ENCODE results near the gene HS3ST3B1.

DNA sequence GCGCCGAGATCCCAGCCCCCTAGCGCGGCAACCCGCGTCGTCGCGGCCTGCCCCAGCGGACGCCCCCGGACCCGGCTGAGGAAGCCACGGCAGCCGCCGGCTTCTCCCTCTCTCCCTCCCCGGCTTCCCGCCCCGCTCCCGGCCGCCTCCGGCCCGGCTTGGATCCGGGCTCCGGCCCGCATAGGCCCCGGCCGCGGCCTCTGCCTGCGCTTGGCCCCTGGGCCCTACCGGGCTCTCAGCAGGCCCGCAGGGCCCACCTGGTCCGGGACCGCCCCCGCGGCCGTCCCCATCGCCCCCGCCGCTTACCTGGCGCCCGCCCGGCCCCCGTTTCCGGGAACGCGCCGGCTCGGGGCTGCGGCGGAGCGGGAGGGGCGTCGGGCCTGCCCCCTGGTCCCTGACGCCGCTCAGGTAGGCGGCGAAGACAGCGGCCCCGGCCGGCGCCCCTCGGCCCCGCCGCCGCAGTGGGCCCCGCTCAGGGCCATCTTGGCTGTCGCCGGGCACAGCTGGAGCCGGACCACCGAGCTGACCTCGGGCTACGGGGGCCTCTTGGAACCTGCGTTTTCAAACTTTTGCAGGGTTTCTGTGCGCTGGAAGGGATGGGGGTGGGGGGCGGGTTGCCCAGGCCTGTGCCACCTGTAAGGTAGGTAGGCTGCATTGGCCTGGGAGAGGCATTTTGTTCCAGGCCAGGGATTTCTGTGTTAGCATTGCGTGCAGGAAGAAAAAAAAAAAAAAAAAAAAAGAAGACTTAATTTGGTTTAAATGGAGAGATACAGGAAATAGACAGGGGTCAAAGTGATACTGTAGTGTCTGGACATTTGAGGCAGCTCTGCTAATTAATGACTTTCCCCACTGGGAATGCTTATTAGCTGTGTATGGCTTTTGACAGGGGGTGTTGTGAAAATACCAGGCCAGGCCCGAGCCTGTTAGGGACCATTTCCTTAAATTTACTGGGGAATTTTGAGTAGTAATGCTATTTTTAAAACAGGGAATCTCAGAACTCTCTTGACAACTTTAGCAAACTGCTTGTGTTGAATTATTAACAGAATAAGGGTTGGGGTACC, 670 bp downstream of the MAP2K4 start:
- PRO-cap, result no peak
- RAMPAGE, long total RNA, result no peak
- RRBS, result under 1% methylated on average over 44 of the region's 78 CpGs

DNA sequence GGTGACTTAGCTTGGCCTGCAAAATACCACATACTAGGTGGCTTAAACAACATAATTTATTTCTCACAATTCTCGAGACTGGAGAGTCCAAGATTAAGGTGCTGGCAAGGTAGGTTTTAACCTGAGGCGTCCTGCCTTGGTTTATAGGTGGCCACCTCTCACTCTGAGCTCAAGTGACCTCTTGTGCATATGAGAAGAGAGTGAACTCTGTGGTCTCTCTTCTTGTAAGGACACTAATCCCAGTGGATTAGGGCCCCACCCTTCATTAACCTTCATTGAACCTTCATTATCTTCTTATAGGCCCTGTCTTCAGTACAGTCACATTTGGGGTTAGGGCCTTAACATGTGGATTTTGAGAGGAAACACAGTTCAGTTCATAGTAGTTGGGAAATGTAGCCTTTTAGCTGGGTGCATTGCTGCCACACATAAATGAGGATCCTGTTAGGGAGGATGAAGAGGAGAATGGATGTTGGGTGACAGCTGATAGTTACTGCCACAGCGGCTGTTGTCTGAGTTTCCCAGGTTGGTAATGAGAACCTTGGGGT, 57.1 kb downstream of the MAP2K4 start:
- PRO-cap, result no peak
- RAMPAGE, long total RNA, result no peak
- RRBS, result no CpG with 5 or more reads among the region's 3 CpGs

- PRO-cap, result no peak
- RAMPAGE, long total RNA, result no peak
- RRBS, result no CpG with 5 or more reads among the region's 1 CpG
These were observed 176.0 kb upstream of the MYOCD start for GRCh38 chr17:12489704-12490060.

GRCh38 chr17:12549460-12550101, 116.1 kb upstream of the MYOCD start:
- PRO-cap, result no peak
- RAMPAGE, long total RNA, result no peak
- RRBS, result no CpG with 5 or more reads among the region's 14 CpGs

DNA sequence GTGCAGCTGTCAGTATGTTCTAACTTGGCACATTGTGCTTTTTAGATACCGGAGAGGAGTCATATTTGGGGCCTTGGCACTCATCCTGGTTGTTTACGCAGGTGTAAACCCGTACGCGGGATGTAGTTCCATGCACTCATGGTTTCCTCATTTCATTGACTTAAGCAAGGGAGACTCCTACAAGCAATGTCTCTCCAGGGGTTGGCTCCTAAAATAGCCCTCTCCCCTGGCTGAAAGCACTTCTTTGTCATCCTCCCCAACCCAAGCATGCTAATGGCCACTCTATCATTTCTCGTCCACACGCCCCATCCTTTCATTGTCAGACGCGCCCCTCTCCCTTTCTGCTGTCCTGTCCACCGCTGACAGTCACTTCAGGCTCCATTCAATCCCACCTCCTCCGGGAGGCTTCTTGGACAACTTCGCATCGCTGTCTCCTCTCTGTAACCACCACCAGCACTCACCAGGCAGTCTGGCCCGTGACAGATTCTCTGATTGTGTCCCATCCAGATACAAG, 57.2 kb upstream of the ARHGAP44 start:
- PRO-cap, result no peak
- RAMPAGE, long total RNA, result no peak
- RRBS, result no CpG with 5 or more reads among the region's 14 CpGs

- PRO-cap, result no peak
- RAMPAGE, long total RNA, result no peak
- RRBS, result no CpG with 5 or more reads among the region's 30 CpGs
These were observed 27.7 kb downstream of the ELAC2 start for GRCh38 chr17:12989780-12990784.

- PRO-cap, result no peak
- RAMPAGE, long total RNA, result no peak
- RRBS, result no CpG with 5 or more reads among the region's 2 CpGs
These were observed 128.3 kb upstream of the COX10 start for GRCh38 chr17:13940966-13941399.

DNA sequence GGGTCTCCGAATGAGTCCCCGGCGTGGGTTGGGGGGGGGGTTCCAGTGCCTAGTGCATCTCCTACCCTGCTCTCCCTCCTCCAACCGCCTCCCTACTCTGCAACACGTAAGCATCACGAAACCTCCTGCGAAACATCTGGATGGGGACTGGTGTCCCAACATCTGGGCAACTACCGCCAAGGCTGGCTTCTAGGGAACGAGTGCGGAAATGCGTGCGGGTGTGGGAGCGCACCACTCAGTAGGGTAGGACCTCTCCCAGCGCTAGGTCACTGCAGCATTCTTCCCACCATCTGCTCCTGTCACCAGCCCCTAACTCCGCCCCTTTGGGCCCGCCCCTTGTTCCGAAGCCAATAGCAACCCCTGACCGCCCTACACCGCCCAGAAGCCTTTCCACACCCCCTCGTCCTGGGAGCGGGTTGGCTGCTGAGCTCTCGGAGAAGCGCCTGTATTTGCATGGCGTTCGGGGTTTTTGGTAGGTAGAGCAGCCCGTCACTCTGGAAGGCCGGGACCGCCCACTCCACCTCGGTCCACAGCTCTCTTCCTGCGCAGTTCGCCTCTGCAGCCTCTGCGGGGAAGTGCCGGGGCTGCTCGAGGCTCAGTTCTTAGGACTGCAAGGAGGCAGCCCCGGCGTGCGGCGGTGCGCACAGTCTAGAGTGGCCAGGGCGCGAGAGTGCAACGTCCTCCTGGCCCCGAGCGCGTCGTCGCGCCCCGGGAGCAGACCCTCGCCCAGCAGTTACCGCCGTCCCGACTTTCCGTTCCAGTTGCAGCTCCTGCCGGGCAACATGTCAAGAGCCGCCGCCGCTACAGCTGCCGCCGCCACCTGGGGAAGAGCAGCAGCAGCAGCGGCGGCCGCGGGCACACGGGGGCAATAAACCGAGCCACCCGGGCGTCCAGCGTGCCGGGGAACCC, at the start of gene HS3ST3B1:
Gene HS3ST3B1, plus strand, starts transcription at position 546 of the 909 bp plus-strand sequence.
- PRO-cap, result bidirectional peak, plus-strand start at position 548 of the sequence, minus-strand start at position 271 of the sequence
- RAMPAGE, long total RNA, result no peak
- RRBS, result 2% methylated on average over 34 of the region's 70 CpGs

DNA sequence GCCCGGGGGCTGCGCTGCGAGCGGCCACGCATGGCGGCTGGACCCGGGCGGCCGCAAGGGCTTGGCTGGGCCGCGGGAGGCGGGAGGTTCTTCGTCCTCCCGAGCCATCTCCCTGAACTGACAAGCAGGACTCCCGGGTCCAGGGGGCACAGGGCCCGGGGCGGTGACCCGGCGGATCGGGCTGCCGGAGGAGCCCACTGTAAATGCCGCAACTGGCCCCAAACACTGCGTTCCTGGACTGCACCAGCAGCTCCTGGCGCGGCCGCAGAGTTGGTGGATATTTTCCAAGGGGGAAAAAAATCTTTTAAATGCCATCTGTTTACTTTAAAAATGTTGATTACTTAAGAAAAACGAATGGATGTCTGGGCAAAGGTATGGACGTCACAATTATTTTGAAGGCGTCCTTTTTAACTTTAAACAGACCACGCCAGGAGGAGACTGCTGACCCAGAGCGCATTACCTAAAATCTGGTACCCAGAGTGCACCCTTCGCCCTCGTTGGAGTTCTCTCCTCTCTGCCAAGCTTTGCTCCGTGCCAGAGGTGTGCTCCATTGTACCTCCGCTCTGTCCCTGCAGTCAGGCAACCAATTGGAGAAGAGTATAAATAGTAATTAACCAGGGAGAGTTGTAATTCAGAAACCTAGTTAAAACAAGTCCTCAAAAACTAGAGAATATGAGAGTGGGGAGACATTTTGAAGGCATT, 3.4 kb downstream of the HS3ST3B1 start:
- PRO-cap, result no peak
- RAMPAGE, long total RNA, result no peak
- RRBS, result 22% methylated on average over 13 of the region's 35 CpGs

DNA sequence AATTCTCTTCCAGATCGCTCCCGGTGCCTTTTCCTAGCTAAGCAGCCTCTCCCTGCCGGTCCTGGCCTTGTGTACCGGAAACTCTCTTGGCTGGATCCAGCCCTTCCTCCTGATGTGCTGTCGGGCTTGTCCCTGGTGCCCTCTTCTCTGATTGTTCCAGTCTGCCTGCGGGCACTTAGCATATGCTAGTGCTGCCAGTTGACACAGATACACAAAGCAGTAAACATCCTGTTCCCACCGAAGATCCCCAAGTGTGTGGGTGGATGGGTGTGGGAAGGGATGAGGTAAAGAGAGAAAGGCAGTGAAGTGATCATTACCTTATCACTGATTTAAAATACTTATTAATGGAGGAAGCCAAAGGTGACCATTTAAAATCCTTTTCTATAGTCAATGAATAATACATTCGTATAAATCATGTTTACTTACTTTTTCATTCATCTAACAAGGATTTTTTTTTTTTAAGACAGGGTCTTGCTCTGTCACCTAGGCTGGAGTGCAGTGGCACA, 9.8 kb downstream of the HS3ST3B1 start:
- PRO-cap, result no peak
- RAMPAGE, long total RNA, result no peak
- RRBS, result 83% methylated on average over 1 of the region's 8 CpGs

DNA sequence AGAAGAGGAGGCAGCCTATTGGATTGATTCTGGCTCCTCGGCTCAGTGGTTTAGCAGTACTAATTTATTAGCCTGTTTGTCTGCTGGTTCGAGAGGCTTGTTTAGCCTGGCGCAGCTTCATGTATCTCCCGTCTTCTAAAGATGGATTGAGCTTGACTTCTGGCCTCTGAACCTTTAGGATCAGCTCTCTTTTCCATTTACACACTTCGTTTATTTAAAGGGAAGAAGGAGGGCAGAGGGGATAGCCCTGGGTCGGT, 20.3 kb downstream of the HS3ST3B1 start:
- PRO-cap, result no peak
- RAMPAGE, long total RNA, result no peak
- RRBS, result no CpG with 5 or more reads among the region's 6 CpGs

DNA sequence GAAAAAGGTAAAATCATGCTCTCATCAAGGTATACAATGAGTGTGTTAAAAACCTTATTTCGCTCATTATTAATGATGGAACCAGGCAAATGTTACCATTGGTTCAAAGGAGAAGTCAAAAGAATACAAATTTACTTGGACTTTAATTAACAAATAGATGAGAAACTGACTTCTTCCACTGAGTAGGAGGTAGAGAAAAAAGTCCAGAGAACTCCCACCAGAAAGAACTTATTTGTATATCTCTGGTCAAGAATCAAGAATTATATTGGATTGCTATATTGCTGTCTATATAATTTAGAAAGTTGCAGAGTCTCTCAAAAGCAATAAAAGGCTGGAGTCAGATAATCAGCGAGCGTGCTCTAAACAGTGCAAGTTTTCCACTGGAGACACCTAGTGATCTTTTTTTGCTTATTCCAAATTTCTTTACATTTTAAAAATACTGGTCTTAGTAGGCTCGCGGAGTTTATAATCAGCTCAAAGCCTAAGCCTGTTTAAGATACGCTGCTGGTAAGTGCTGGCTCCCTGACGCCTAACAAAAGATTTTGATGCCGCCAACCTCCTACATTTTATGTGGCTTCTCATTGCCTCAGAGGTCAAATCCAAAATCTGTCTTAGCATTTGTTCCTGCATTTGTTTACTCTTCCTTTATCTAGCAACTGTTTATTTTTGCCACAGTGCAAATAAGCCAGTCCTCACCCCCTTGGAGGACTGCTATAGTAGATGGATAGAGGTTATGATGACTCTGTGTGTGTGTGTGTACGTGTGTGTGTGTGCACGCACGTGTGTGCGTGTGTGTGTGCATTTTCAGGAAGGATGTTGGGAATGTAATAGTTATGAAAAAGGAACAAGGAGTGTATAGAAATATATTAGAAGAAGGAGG, 24.6 kb downstream of the HS3ST3B1 start:
- PRO-cap, result no peak
- RAMPAGE, long total RNA, result no peak
- RRBS, result no CpG with 5 or more reads among the region's 12 CpGs

- PRO-cap, result no peak
- RAMPAGE, long total RNA, result no peak
- RRBS, result no CpG with 5 or more reads among the region's 2 CpGs
These were observed 73.8 kb downstream of the HS3ST3B1 start for GRCh38 chr17:14374599-14375105.

- PRO-cap, result no peak
- RAMPAGE, long total RNA, result no peak
- RRBS, result no CpG with 5 or more reads among the region's 8 CpGs
These were observed 127.3 kb downstream of the HS3ST3B1 start for GRCh38 chr17:14428174-14428580.

DNA sequence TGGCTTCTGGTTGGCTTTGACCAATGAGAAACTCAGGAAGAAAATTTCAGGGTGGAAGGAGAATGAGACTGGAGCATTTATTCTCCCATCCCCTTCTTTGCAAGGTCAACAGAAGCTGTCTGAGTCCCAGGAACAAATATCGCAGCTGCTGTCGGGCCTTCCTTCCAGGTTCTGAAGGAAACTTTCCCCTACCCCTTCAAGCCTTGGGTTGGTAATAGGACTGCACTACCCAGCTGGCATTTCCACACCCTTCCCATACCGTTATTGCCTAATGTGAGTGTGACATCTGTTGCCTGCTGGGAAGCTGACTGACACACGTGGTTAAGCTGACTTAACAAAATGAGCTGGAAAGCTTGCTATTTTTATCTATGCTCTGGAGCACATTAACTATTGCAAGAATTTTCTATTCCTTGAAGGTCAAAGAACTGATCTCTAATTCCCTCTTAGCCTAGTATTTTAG, 79.6 kb downstream of the PMP22 start:
- PRO-cap, result no peak
- RAMPAGE, long total RNA, result no peak
- RRBS, result no CpG with 5 or more reads among the region's 4 CpGs

GRCh38 chr17:15261126-15262270, 3.6 kb downstream of the PMP22 start:
- PRO-cap, result no peak
- RAMPAGE, long total RNA, result no peak
- RRBS, result 5% methylated on average over 10 of the region's 46 CpGs

GRCh38 chr17:15350783-15351188, 9.4 kb upstream of the TEKT3 start:
- PRO-cap, result no peak
- RAMPAGE, long total RNA, result no peak
- RRBS, result no CpG with 5 or more reads among the region's 3 CpGs

DNA sequence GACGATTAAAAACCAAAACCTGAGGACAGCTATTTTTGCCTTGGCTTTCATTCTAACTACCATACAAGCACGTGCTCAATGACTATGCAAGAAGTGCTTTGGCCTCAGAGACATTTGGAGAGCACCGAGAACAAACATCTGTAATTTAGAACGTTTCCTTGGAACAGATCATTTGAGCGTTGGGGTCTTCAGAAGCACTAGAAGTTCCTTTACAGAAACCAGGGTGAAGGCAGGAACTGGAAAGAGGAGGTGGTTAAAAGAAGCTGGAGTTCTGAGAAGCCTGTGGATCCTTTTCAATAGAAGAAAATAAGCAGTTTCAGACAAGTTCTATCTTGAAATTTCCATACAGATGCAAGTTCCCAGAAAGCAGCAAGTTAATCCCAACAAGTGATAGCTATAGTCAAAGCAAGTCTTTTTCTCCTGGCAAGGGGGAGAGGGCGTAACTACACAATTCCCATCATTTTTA, 29.5 kb upstream of the CDRT4 start:
- PRO-cap, result no peak
- RAMPAGE, long total RNA, result no peak
- RRBS, result no CpG with 5 or more reads among the region's 6 CpGs

- PRO-cap, result no peak
- RAMPAGE, long total RNA, result no peak
- RRBS, result no CpG with 5 or more reads among the region's 3 CpGs
These were observed 31.2 kb upstream of the ADORA2B start for GRCh38 chr17:15913769-15914147.

DNA sequence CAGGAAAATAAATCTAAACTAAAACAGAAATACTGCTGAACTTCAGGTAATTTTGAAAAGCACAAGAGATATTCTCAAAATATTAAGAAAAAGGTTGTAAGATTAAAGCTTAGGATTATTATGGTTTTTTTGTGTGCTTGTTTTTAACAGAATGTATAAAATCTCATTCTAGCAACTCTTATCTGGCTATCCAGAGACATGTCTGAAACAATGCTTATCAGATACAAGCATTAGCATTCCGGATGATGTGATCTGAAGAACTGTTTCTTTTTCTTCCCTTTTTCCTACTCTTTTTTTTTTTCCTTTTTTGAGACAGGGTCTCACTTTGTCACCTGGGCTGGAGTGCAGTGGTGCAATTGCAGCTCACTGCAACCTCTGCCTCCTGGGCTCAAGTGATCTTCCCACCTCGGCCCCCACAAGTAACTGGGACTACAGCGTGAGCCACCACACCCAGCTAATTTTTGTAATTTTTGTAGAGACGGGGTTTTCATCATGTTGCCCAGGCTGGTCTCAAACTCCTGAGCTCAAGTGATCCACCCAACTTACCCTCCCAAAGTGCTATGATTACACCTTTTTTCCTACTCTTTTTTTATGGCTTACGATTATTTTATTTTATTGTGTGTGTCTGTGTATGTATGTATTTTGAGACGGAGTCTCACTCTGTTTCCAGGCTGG, 38.7 kb downstream of the TTC19 start:
- PRO-cap, result no peak
- RAMPAGE, long total RNA, result no peak
- RRBS, result no CpG with 5 or more reads among the region's 6 CpGs

Measured in lung (tissue), 4 donors.